Peritoneum (tissue), 1 donor: ENCODE results near the gene ZC3HAV1.

DNA sequence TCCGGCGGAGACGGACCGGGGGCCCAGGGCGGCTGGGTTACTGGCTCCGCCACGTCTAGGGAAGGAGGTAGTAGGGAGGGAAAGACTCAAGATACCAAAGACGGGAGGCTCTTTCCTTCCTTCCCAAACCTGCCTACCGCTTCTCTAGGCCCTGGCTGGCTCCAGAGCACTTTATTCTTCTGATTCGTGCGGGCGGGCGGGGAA is 1.1 kb downstream of the ZC3HAV1 start:
- PRO-cap, result no peak

- PRO-cap, result no peak
These were observed at the start of gene ZC3HAV1 for GRCh38 chr7:139109165-139110136. ZC3HAV1 (minus strand) TSS chr7:139109720.

DNA sequence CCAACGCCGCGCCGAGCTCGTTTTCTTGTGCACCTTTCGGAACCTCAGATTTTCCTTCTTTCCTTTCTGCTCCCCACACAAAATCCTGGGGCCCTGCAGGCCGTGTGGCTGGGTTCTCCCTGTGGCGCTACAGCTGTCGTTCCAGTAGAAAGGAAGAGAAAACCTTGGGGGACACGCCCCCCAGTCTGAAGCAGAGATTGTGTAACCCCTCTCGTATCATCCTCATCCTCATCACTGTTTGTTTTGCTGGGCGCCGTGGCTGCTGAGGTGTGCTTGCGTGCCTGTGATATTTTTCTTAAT is 1.1 kb downstream of the UBN2 start:
- PRO-cap, result no peak

GRCh38 chr7:139379047-139379392 is 19.3 kb downstream of the LUC7L2 start:
- PRO-cap, result no peak

DNA sequence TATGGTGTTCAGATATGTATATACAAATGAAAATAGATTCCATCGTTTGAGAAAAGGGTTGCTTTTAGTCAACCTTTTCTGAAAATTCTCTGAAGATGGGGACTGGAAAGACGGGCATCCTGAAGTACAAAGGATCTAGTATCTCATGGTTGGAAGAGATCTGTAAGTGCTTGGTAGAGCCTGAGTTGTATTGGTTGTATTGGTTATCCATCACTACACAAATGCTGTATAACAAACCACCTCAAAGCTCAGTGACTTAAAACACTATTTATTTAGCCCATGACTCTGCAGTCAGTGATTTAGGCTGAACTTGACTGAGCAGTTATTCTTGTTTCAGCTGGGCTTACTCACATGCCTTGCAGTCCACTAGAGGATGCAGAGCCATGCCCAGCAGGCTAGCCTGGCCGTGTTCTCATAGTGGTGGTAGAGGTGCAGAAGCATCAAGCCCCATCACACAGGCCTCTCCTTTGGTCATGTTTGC is 43.8 kb downstream of the LUC7L2 start:
- PRO-cap, result no peak

GRCh38 chr7:139405386-139406027 is 45.8 kb downstream of the LUC7L2 start:
- PRO-cap, result no peak

DNA sequence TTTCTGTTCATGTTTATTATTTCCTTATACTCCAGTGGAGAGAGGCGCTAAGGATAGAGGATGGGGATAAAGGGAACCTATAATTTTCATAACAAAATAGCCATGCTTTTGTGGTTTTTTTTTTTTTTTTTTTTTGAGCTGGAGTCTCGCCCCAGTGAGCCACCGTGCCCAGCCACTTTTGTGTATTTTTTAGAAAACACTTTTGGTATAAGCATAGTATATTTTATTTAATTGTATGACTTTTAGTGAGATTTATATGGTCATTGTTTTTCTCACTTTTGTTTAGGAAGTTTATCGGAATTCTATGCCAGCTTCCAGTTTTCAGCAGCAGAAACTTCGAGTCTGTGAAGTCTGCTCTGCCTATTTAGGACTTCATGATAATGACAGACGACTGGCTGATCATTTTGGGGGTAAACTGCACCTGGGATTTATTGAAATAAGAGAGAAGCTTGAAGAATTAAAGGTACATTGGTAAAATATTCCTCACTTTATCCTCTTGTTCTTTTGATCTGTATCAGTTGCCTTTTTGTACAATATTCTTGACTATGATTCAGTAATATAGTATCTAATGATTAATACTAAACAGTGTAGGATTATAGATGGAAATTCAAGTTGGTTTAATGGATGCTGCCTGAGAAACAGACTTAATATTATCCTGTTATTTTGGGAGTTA is 47.3 kb downstream of the LUC7L2 start:
- PRO-cap, result no peak

- PRO-cap, result no peak
These were observed 15.8 kb downstream of the KLRG2 start for GRCh38 chr7:139467672-139468032.

GRCh38 chr7:139471581-139472042 is 11.9 kb downstream of the KLRG2 start:
- PRO-cap, result no peak

DNA sequence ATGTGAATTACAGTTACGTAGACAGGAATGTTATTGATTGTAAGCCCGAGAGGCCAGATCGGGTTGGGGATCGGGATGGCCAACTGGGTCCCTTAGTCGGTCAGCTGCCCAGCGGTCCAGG is 924 bp downstream of the KLRG2 start:
- PRO-cap, result no peak

GRCh38 chr7:139542138-139542705 is 18.7 kb downstream of the CLEC2L start:
- PRO-cap, result no peak

DNA sequence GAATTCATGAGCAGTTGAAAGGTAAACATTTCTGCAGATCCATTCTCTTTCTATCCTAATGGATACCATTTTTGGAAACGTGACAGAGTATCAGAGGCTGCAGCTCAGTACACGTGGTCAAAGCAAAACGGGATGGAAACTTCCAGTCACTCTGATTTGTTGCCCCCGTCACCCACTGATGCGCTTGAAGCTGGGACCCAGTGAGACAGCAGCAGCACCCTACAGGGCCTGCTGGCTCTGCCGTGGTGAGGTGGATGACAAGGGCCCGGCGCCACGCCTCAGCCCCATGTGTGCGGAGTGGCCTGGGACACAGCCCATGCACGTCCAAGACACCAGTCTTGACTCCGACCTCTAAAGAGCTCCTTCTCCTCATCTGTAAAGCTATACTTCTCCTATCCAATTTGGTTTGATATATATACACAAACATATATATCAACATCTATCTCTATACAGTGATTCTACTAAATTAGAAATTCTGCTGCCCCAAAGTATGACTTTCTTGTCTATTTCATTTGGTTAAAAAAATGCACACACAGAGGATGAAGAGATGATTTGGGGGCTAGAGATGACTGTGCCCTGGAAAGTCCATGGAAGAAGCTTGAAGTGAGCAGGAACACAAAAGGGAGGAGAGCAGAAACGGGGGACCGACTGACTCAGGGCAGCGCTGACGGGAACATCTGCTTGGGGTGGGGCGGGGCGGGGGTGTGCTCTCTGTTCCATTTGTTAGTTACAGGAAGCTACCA is 39.1 kb downstream of the CLEC2L start:
- PRO-cap, result no peak

GRCh38 chr7:139565386-139566281 is 42.1 kb downstream of the CLEC2L start:
- PRO-cap, result no peak

GRCh38 chr7:139702740-139704014 is 74.6 kb downstream of the HIPK2 start:
- PRO-cap, result no peak

DNA sequence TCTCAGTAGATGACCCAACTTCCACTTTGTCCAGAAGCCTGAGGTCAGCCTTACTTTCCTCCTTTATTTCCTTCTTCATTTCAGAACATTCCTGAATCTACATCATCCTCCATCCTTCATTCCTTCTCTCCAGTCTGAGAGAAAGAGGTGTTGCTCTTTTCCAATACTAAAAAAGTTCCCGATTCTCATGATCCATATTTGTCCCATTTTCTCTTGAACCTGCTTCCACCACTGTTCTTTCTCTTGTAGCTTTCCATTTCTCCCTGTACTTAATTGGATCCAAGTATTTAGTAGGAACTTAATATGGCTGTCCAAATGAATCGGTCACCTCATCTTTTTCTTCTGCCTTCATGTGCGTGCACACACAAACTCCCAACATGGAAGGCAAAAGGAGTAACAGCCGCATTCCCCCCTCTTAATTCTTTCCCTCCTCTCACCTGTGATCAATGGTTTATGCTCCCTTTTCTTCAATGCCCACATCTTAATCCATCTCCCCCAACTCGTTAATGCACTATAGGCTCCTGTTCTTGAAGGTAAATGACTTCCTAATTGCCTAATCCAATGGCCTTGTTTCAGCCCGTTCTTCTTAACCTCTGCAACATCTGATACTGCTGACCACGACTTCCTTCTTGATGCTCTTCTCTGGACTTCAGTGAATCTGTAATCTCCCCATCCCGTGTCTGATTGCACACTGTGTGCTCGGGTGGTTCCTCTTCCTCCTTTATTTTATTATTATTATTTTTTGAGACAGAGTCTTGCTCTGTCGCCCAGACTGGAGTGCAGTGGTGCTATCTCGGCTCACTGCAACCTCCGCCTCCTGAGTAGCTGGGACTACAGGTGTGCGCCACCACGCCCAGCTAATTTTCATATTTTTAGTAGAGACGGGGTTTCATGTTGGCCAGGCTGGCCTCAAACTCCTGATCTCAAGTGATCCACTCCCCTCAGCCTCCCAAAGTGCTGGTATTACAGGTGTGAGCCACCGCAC is 59.1 kb downstream of the HIPK2 start:
- PRO-cap, result no peak

GRCh38 chr7:139747823-139748129 is 30.0 kb downstream of the HIPK2 start:
- PRO-cap, result no peak

GRCh38 chr7:139767134-139767832 is 10.5 kb downstream of the HIPK2 start:
- PRO-cap, result no peak

DNA sequence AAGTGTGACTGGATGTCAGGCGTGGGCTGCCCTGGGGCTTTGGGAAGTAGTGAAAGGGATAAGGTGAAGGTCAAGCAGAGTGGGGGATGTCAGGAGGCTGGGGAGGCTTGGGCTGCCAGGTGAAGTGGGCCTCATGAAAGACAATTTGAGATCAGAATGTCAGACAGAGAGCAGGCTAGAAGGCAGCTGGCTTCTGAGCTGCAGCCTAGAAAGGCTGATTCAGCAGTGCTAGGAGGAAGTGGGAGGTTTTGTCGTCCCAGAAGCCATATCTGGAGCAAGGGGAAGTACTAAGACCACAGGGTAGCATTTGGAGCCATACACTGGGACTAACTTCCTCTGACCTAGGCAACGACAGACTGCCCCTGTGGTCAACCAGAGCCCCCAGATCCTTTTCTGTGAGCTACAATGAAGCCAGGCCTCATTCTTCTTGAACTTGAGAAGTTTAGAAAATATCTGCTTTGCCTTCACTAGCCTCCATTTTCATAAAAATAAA is 26.4 kb downstream of the TBXAS1 start:
- PRO-cap, result no peak

GRCh38 chr7:140024645-140025141 is 38.1 kb downstream of the PARP12 start:
- PRO-cap, result no peak

- PRO-cap, result no peak
These were observed 29.2 kb downstream of the PARP12 start for GRCh38 chr7:140033279-140034270.